Urinary bladder (tissue), 3 donors: ENCODE measurements around a stretch of chr3.

DNA sequence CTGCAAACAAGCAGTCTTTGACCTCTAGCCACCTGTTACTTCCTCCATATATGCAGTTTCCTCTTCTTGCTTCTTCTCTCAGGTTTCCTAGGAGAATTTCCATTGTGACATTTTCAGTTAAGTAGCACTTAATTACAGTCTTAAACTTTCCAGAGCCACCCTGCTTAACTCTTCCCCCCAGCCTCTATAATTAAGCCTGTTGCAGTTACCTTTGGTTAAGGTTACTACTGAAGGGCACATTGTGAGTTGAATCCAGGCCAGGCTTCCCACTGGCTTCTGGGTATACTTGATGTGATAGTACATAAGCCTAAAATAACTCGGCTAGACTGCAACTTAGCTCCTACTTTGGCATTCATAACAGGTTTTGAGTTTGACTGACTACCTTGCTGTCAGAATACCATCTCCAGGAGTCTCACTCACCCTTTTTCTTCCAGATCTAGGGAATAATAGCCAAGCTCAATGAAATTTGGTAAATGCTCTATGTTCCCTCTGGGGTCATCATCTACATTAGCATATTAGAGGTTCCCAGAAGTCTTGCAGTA is 114.1 kb upstream of the UMPS start:
- PRO-cap = no peak
- RAMPAGE, long total RNA = no peak

- PRO-cap = no peak
- RAMPAGE, long total RNA = no peak
These were observed 7.4 kb downstream of the UMPS start for GRCh38 chr3:124737379-124738283.

GRCh38 chr3:124757591-124757971 is 27.3 kb downstream of the UMPS start:
- PRO-cap = no peak
- RAMPAGE, long total RNA = no peak

DNA sequence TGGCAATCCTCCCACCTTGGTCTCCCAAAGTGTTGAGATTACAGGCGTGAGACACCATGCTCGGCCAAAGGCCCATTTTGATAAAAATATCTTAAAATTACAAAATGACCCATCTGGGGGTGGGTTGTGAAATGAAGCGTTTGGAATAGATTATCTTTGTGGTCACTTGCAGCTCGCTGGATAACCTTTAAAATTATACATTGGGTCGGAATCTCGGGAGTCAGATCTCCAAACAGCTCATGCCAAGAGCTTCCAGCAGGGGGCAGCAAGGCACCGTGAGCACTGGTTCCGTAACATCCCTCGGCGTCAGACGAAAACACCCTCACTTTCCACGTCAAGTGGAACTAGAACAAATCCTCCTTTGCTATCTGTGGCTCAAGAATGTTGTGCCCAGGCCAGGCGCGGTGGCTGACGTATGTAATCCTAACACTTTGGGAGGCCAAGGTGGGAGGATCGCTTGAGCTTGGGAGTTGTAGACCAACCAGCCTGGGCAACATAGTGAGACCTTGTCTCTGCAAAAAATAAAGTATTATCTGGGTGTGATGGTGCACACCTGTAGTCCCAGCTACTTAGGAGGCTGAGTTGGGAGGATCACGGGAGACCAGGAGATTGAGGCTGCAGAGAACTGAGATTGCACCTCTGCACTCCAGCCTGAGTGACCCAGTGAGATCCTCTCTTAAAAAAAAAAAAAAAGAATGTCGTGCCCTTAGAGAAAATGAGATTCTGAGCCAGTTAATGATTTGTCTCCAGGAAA is 31.1 kb downstream of the UMPS start:
- PRO-cap = no peak
- RAMPAGE, long total RNA = no peak

- PRO-cap = no peak
- RAMPAGE, long total RNA = no peak
These were observed 42.1 kb downstream of the UMPS start for GRCh38 chr3:124772338-124772794.

GRCh38 chr3:124800472-124800985 is 70.3 kb downstream of the UMPS start:
- PRO-cap = no peak
- RAMPAGE, long total RNA = no peak

DNA sequence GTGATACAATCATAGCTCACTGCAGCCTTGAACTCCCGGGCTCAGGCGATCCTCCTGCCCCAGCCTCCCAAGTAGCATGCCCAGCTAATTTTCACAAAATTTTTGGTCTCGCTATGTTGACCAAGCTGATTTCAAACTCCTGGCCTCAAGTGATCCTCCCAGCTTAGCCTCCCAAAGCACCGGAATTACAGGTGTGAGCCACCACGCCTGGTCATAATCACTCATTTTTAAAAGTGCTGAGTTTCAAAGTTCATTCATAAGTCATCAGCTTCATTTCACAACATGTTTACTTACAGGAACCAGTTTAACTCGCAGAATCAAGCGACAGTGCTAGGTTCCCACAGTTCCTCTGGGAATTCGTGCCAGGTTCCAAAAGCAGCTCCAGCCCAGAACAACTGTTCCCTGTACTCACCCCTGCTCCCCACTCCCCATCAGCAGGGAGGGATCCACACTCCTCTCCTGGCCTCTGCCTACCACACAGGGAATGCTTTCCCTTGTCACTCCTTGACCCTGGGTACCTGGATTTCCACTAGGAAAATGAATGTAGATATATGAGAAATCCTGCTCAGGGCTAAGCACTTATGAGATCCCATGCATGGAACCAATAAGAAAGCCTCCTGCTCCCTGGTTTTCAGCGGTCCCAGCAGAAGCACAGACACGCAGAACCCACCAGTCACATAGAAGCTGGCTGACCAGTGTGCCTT is 72.5 kb downstream of the ITGB5 start:
- PRO-cap = no peak
- RAMPAGE, long total RNA = no peak

DNA sequence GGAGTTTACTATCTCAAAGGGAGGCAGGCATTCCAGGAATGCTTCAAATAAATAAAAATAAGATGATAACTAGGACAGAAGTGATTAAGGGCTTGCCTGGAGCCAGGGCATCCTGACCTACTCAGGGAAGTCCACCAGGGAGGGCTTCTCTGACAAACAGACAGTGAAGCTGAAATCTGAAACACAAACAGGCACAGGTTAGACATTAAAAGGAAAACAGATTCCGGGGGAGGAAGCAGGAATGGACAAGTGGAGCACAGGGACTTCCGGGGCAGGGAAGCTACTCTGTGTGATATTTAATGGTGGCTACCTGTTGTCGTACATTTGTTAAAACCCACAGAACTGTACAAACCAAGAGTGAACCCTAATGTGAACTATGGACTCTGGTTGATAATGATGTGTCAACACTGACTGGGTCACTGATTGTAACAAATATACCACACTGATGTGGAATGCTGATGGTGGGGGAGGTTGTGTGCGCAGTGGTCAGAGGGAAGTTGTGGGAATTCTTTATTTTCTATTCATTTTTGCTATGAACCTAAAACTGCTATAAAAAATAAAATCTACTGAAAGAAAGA is 53.2 kb downstream of the ITGB5 start:
- PRO-cap = no peak
- RAMPAGE, long total RNA = no peak

DNA sequence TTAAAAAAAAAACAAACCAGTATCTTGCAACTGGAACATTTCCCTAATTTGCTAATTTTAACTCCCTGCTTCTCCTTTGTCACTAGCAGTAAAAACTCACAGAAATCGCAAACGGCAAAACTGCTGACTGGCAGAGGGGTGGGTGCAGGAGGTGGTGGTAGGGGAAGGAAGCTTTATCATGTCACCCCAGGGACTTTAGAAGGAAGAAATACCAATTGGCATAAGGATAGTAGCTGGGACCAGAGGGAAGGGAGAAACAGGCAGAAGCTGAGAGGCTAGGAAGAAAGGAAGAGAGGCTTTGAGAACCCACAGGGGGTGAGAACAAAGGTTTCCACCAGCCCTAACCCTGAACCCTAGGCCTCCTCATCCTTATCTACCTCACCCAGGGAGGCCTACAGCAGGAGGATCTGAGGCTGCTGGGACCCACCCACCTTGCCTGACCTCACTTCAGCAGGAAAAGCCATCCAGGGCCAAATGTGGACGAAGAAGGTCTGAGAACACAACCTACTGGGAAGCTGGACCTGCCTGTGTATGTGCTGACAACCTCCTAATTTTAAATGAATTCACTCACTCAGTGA is 10.7 kb downstream of the ITGB5 start:
- PRO-cap = no peak
- RAMPAGE, long total RNA = no peak

DNA sequence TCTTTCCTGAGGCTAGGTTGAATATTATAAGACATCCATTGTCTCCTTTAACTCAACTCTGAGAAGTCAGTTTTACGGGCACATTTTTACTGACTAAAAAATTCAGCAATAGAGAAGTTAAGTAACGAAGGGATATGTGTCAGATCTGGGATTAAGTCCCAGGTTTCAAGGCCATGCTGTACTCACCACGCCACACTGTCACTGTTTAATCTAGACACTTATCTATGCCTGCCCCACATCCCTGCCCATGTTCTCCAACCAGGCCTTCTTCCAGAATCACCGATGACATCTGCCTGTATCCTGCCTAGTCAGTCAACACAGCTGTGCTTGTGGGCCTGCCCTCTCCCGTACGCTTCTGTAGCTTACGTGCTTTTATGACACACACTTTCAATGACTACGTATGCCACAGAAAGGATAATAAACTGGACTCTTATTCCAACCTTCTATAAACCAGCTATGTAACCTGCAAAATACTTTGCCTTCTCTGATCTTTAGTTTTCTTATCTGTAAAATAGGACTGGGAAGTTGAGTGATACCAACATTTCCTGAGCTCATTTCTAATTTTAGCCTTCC is 17.2 kb upstream of the MUC13 start:
- PRO-cap = no peak
- RAMPAGE, long total RNA = no peak

DNA sequence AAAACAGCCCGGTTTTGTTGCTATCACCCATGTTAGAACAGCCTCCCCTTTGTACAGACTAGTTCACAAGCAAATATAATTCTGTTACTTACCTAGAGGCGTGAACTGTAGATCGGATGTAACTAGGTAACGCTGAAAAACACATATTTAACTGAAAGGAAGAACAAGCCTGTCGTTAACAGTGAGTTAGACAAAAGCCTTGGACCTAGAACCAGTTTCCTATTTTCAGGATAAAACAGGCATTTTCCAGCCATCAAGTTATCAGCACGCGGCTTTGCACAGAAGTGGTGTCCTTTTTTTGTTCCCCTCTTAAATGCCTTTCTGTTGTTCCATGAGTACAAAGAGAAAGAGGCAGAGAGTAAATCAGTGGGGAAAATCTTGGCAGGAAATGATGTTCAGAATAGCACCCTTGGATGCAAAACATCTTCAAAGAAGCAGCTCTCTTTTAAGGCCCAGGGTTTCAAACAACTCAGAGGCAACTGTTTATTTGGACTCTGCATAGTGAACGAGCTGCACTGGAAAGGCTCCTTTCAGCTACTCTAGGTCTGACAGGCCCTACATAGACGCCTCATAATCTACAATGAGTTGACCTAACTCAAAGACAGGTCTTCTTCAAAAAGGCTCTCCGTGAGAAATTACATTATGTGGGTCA is 53.5 kb downstream of the HEG1 start:
- PRO-cap = no peak
- RAMPAGE, long total RNA = no peak

DNA sequence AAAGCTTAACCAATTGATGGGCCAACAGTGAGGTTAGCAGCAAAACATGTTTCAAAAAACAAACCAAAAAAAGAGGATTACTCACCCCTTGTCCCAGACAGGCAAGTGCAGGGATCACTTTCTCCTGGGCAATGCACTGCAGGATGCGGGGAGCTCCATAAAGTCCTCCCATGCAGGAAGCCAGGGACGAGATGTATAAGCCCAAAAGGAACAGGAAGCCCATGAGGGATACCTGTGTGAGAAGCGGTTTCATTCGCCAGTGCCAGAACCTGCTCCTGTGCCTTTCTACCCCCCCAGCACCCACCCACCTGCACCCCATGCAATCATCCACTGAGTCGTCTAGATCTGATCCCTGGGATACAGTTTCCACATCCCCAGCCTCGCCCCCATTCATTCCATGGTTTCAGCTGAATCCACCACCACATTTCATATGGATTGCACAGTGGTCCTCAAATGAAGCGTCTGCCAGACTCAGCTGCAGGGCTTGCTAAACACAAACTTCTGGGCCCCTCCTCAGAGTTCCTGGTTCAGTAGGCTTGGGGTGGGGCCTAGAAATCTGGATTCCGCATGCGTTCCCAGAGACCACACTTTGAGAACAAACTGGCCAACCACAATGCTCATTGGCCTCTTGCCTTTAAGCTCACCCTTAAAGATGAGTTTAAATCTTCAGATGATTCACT is 54.4 kb upstream of the HEG1 start:
- PRO-cap = no peak
- RAMPAGE, long total RNA = no peak

GRCh38 chr3:125124758-125125074 is 68.9 kb upstream of the HEG1 start:
- PRO-cap = no peak
- RAMPAGE, long total RNA = no peak

DNA sequence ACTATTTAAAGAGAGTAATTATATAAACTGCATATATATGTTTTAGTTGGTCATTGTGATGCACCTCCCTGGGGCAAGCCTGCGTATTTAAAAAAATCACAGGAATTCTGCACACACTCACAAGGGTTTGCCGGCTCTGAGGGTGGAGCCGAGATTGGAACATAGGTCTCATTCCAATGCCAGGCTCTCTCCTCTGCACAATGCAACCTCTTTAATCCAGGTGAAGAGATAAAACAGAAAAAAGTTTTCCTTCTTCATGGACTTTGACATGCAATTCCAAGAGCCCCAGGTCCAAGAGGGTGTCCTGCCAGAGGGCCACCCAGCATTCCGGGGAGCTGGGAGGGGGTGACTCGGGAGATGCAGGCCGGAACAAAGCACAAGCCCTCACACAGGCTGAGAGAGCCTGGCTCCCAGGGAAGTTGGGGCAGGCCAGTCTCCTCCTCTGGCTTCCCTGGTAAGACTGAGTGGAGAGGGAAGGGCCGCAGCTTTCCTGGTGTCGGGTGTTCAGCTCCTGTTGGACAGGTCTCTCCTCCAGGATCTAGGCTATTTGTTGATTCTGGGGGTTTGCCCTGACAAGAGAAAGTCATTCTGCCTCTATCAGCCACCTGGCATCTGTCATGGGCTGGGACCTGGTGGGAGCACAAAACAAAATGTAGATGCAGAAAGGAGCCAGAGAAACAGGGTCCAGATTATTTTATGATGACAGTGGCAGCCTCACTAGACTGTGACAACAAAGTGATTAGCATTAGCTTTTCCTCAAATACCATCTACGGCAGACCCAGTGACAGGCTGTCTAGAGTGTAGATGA is 6.8 kb upstream of the SLC12A8 start:
- PRO-cap = no peak
- RAMPAGE, long total RNA = no peak

- PRO-cap = no peak
- RAMPAGE, long total RNA = no peak
These were observed 18.9 kb downstream of the ZNF148 start for GRCh38 chr3:125356286-125356647.

- PRO-cap = bidirectional peak, plus-strand start at chr3:125357344, minus-strand start at chr3:125357291
- RAMPAGE, long total RNA = no peak
These were observed 17.9 kb downstream of the ZNF148 start for GRCh38 chr3:125357075-125357675.

DNA sequence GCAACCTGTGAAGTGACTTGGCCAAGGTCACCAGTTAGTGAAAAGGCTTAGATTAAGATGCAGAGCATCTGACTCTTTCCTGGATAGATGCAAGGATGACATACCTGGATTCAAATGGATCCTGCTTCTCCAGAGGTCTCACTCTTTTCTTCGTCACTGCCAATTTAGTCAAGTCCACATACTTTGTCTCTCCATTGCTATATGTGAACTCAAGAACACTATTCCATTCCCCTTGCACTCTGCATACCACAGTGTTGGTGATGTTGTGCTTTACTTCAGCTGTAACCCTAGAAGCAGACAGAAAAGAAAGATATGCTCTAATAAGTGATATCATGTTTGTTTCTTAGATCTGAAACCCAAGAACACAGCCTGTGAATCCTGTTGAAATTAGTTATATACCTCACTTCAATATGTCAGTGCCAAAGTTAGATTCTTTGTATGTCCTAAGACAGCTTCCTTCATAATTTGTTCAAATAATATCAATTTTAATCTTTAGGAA is 18.4 kb upstream of the SNX4 start:
- PRO-cap = no peak
- RAMPAGE, long total RNA = no peak

DNA sequence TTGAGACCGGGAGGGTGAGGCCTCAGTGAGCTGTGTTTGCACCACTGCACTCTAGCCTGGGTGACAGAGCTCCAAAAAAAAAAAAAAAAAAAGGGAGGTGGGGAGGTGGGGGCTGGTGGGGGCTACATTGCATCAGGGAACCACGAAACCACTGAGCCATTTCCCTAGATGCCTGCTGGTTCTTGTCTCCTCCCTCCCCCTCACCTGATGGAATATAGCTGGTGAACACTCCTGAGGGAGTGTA is 39.0 kb upstream of the OSBPL11 start:
- PRO-cap = unidirectional peak, plus-strand start at position 87 of the sequence
- RAMPAGE, long total RNA = no peak

GRCh38 chr3:125916455-125917014 is 52.4 kb upstream of the ROPN1B start:
- PRO-cap = bidirectional peak, plus-strand start at chr3:125916664, minus-strand start at chr3:125916351
- RAMPAGE, long total RNA = no peak

GRCh38 chr3:125972227-125972706 is 3.3 kb downstream of the ROPN1B start:
- PRO-cap = no peak
- RAMPAGE, long total RNA = no peak